Occipital lobe (tissue), 2 donors: Measurements from ENCODE around the genes TMEM200A, MOXD1, TAAR2 and VNN1.

- RAMPAGE, long total RNA = no peak
Measured at GRCh38 chr6:129124302-129125189, 241.6 kb downstream of the LAMA2 start.

- RAMPAGE, long total RNA = no peak
Measured at GRCh38 chr6:129131003-129131781, 248.3 kb downstream of the LAMA2 start.

DNA sequence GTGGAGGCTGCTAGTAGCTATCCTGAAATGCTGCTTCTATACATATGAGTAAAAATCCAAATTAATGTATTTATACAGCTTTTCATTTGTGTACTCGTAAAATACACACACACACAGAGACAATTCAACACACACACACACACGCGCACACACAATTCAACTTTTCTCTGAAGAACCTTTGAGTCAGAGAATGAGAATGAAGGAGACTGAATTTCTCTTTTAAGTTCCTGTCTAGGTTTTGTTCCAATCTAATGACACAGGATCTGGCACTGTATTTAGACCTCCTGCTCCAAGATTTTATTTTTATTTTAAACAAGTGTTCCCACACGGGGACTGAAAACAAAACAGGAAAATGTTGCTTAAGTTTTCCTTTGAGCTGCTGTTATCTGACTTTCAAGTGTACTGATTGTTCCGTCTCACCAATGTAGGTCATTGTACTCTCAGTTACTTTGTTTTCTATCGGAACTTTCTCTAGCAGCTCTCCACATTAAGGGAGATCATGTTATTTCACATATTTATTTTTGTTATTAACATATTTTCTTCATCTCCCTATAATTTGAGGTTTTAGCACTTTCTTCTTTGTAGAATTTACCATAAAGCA lies 250.9 kb downstream of the LAMA2 start:
- RAMPAGE, long total RNA = no peak

DNA sequence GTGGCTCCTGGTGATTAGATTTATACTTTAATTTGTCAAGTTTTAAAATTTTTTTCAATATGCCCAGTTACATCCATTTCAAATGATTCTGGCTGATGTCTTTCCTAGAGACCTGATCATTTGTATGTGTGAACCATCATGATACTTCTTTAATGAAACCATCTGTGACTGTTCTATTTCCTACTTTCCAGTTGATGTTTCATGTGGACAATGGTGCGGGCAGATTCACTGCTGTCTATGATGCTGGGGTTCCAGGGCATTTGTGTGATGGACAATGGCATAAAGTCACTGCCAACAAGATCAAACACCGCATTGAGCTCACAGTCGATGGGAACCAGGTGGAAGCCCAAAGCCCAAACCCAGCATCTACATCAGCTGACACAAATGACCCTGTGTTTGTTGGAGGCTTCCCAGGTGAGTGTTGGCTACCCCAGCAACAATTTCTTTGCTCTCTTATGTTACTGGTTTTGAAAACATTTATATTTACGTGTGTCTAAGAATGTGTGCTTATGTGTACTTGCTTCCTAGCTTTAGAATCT lies 195.7 kb downstream of the ARHGAP18 start:
- RAMPAGE, long total RNA = no peak

DNA sequence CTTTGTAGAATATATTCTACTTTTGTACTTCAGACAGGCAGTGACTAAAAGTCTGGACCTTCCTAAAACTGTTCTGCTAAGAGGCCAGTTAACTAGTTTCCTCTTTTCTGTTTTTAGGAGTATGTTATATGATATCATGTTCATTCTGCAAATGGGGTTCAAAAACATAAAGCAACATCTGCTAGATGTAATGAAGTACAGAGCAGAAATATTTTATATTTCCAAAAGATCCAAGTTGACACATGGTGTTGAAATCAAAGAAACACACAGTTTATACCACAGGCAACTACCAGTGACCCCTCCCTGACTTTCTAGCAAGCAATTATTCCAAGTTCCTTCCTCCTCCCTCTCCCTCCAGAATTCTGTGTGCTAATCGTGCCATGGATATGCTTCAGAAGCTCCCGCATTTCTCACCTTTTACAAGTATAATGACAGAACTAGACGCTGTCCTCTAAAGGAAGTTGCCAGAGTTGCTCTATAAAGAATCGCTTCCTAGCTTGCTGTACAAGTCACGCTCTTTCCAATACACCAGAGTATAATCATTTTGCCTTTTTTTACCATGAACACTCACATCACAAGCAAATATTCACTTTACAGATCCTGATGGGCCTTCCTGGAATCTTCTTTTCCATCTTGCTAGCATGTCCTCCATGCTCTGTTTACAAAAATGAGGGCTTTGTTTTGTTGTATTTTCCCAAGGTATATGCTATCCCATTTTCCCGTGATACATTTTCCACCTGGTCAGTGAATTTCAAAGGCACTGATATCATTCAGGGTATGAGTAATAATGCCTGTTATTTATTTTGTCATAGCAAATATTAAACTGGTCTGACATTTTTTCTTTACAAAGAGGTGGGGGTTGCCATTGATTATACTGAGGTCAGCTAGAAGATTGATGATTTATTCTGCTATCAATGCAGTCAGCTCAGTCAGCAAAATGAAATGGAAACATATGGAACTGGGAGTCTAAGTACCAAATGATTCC lies 64.5 kb downstream of the ARHGAP18 start:
- RAMPAGE, long total RNA = no peak

DNA sequence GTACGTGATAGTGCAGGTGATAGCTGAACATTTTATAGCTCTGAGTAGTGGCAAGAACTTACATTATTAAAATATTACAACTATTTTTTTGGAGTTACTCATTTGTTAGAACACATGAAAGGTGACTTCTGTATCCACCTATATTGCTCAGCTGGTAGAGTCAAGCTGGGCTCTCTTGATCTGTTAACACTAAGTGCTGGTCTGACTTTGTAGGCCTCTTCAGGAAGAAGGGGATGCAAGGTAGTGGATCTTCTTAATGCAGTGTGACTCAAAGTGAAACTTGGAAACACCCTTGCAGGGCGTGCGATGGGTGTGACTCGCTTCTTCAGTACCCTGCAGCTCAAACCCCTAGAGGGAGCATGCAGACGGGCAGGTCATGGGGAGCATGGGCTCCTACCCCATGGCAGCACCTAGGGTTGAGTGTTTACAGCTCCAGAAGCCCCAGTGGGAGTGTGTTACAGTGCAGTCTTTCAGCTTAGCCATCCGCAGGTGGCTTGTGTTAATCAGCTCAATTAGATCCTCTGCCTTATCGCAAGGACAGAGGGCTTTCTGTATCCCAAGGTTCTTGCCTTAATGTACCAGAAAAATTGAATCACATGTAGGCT lies 734 bp upstream of the SAMD3 start:
- RAMPAGE, long total RNA = no peak

DNA sequence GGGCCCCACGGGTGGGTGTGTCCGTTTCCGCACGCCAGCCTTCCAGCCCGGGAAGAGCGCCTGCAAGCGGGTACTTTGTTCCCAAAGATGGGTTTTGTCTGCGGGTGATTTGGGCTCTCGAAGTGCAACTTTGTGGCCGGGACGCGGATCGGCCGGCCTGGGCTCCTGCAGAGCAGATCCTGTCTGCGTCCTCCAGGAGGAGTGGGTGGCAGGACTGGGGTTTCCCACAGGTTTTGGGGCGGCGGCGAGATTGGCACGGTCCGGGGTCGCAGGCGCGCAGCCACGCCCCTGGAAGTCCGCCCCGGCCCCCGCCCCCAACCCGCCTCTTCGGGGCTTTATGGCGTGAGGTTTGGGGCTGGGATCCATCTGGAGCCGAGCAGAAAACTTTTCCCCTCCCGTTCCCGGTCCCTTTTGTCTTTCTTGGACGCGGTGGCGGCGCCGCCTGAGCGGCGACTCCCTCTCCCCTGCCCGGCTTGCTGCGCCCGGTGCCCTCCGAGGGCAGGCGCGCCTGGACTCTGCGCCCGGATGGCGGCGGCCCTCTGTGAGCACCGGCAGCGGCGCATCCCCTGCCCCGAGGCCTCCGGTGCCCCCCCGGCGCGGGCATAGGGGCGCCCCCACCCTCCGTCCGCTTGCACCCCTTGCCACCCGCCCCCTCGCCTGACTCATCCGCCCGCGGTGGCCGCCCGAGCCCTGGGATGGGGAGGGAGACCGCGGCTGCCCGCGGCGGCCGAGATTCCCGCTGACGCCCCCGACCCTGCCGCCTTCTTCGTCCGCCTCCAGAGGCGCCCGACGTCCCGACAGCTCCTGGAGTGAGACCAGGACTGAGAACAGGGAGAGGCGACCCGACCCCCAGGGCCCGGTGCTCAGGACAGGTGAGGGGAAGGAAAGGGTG lies at the start of gene TMEM200A:
Gene TMEM200A (plus strand): TSS at position 365 of the 892 bp plus-strand sequence.
- RAMPAGE, long total RNA = no peak

GRCh38 chr6:130366545-130367062 lies 787 bp downstream of the TMEM200A start:
- RAMPAGE, long total RNA = no peak

DNA sequence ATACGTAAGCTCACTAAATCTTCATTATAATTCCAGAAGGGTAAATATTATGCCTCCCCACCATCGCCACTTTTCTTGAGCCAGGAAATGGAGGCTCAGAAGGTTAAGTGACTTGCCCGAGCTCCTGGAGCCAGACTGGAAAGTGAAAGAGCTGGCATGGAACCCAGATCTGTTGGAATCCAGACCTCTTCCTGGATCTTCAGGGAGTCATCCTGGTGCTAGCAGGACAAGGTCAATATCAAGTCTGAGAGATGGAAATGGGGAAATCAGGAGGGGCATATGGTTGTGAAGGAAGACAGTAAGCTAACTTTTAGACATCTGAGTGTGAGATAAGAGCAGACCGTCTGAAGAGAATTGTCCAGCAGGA lies 6.1 kb downstream of the TMEM200A start:
- RAMPAGE, long total RNA = no peak

DNA sequence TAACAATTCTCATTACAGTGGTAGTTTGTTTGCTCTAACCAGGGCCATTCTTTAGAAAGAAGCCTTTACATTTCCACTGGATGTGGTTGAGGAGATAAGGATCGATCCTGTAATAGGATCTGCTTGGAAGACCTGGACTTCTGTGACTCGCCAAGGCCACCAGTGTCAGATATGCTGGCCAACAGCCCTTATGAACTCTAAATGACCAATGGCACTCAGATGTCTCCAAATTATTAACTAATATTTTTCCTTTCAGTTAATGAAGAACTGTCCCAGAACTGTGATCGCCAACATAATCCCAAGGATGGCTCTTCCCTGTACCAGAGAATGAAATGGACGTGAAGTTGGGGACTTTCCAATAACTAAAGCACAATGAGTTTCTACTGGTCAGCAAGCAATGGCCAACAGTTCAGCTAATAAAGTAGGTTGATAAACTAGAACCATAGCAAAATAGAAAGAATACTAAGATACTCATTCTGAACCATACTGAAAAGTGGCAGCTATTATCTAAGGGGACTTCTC lies 7.5 kb downstream of the SMLR1 start:
- RAMPAGE, long total RNA = no peak

GRCh38 chr6:130852668-130853234 lies 25.5 kb downstream of the SMLR1 start:
- RAMPAGE, long total RNA = no peak

DNA sequence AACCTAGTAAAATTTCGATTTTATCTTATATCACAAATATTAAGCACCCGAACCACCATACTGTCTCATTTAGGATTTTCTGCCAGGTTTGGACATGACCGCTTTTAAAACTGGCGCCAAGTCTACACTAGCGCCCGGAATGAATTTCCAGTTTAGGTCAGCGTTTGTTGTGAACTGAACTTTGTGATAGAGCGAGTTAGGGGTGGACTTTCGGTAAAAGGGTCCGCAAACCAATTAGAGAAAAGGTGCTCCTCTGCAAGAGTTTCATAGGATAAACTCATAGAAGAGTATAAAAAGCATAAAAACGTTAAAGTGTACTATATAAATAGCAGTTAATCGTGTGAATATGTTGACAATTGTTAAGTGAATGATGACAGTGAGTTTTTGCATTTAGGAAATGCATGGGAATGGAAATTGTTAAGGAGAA lies 888 bp downstream of the AKAP7 start:
- RAMPAGE, long total RNA = no peak

DNA sequence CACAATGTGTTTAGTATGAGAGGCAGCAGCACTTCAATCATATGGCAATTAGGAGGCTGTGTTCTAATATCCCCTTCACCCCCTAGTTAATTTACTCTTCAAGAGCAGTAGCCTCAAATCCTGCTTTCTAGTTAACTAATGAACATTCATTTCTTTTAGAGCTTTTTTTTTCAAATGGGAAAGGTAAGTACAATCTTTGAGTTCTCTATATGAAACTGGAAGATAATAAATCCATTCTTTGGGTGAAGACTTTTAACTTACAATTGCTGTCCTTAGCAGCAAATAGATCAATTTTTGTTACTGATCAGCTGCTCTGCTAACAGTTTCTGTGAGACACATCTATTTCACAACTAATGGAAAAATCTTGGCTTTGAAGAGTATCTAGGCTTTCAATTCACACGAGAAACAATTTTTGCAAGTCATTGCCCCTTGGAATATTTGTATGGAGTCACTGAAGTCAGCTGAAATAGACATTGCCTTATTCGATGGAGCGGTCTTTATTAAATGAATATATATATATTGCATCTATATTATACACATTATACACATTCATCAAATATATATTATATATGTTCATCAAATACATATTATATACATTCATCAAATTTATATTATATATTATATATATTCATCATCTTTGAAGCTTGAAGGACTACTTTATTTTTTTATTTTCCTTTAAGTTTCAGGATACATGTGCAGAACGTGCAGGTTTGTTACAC lies 20.4 kb upstream of the ARG1 start:
- RAMPAGE, long total RNA = no peak

DNA sequence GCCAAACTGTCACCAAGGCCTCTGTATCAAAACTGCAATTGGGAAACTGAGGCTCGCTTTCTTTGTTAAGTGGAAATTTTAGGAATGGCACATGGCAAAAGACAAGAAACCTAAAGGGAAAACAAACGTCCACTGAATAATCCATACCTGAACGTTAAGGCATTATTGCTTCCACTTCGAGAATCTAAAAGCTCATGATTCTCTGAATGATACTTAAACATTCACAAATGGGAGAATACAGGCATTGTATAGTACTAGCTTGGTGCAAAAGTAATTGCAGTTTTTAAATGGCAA lies 7.1 kb downstream of the ARG1 start:
- RAMPAGE, long total RNA = no peak

- RAMPAGE, long total RNA = no peak
Measured at GRCh38 chr6:132019799-132020907, 69.0 kb upstream of the CCN2 start.

- RAMPAGE, long total RNA = no peak
Measured at GRCh38 chr6:132131328-132132184, 180.4 kb upstream of the CCN2 start.

DNA sequence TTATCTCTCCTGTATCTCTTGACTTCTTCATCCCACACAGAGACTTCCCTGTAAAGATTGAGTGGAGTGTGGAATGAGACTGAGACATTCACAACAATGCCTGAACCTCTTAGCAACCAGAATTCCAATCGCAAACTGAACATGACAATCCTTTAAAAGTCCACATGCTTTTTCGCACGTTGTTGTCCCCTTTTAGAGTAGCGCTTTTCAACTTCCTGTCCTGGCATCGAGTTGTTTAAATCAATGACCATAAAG lies 194.2 kb upstream of the CCN2 start:
- RAMPAGE, long total RNA = no peak

GRCh38 chr6:132401160-132401806 lies at the start of gene MOXD1:
TSS of gene MOXD1 (minus strand) at chr6:132401475.
- RAMPAGE, long total RNA = start-site peak on the minus strand at chr6:132401440-132401537, 400 and 283 reads in 2 replicates

DNA sequence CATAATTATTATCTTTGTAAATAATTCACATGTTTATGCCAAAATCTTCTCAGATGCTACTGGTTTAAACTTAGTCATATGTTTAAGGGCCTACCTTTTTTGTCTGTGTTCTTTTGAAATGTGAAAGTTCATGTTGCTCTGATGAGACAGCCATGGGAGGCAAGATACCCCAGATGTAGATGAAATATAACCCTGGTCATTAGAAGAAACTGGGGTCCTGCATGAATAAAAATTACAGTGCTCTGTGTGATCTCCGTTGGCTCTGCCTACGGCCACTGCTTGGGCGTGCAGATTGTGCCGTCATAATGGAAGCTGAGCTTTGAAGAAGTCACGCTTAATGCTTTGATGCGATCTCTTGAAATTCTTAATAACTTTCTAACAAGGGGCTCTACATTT lies at the start of gene TAAR2:
Gene TAAR2 (minus strand): TSS at position 154 of the 396 bp plus-strand sequence.
- RAMPAGE, long total RNA = no peak

DNA sequence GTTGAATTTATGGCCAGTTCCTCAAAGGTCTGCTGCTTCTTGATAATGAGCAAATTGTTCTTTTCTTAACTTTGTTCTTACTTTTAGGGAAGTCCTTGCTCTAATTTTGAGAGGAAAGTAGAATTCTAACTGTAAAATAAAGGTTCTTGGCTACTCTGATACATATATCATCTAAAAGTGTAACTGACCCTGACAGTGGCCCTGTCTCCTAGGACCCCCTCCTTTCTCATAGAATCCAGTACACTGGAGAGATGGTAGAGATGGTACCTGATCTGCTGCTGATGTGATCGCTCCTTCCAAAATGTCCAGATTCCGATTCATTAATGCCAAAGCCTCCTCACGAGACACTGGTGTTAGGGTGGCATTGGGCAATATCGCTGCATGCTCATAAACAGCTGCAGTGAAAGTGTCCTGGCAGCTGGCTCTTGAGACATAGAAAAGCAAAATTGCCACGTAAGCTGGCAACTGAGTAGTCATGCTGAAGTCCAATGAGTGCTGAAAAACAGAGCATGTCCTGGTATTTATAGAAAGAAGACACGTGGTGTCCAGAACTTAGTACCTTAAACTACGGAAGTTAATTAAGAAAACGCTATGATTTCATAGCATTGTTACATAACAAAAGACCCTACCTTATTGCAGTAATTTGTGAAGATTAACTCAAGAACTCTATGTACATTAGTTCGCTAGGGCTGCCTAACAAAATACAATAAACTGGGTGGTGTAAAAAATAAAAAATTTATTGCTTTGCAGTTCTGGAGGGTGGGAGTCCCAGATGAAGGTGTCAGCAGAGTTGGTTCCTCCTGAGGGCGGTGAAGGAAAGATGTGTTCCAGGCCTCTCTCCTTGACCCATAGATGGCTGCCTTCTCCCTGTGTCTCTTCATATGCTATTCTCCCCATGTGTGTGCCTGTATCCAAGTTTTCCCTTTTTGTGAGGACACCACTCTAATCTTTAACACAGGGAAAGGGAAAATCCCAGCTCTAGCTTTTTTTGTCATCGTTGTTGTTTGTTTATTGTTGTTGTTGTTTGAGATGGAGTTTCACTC lies at the start of gene VNN1:
Gene VNN1 (minus strand): TSS at position 497 of the 1,043 bp plus-strand sequence.
- RAMPAGE, long total RNA = no peak